Tibial artery (tissue), 1 donor: ENCODE data around the genes PIGY and HERC3.

- PRO-cap = no peak
Measured at GRCh38 chr4:87523420-87523743, 5.8 kb downstream of the SPARCL1 start.

GRCh38 chr4:87716221-87716932 lies 66.3 kb downstream of the DMP1 start:
- PRO-cap = no peak

DNA sequence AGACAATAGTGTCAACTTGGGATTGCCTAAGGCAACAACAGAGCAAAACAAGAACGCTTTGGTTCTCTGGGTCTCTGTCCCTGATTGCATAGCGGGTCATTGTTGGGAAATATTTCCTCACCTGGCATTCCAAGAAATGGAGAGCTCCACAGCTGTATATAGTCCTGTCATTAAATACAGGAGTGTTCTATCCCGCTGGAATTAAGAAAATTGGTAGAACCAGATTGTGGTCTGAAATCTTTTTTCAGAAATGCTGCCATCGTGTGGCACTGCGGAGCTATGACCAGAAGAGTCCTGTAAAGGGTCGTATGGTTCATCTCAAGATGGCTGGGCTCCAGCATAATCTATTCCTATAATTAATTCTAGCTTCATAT lies 2.0 kb upstream of the SPP1 start:
- PRO-cap = no peak

- PRO-cap = no peak
Measured at GRCh38 chr4:88225115-88225556, 59.2 kb downstream of the PPM1K start.

GRCh38 chr4:88283360-88283769 lies 996 bp downstream of the PPM1K start:
- PRO-cap = bidirectional peak, plus-strand start at chr4:88283672, minus-strand start at chr4:88283493

DNA sequence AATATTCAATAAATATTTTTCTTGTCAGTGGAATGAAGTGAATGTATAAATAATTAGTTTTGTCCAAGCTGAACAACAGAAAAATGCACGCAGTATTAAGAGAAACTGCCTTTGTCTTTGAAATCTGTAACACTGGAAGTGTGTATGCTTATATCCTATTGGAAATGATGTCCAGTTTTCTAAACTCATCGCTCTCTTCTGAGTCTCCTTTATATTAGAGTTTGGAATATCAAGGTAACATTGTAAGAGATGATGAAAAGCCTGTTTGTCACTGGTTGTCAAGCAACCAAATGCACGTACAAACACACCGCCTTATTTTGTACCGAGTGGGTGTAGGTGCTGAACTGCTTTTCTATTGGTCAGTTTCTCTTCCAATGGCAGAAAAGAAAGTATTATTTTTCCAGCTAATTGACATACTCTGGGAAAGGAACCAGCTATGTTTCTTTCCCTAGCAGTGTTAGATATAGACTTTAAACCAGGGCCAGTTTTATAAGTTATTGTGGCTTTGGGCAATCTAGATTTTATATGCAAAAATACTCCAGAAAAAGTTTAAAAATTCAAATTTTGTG lies 6.6 kb upstream of the PPM1K start:
- PRO-cap = no peak

- PRO-cap = bidirectional peak, plus-strand start at chr4:88523897, minus-strand start at chr4:88523763
Measured at GRCh38 chr4:88523413-88524079, at the start of gene PIGY. Gene PIGY (minus strand): TSS chr4:88523776.

DNA sequence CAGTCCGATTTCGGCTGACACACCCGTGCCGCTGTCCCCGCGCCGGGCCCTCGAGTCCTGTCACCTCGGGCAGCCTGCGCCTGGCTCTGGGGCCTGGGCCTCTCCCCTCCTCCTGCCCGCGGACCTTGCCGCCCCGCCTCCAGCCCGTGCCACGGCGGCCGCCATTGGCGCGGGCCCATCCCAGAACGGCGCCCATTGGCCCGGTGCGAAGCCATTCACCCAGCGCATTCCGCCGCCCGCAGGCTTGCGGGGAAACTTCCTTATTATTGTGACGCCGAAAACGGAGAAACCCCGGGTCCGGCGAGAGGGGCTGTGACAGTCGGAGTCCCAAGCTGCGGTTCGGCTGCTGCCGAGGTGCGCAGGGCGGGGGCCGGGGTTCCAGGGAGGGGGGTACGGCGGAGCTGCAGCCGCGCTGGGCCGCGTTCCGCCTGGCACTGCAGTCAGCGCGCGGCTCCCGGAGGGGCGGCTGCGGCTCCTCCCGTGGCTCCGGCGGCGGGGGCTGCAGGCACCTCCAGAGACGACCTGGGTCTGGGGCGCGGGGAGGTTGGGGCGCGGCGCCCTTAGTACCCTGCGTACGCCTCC lies at the start of gene HERC3:
Gene HERC3, plus strand, starts transcription at position 260 of the 582 bp plus-strand sequence.
- PRO-cap = bidirectional peak, plus-strand start at position 269 of the sequence, minus-strand start at position 59 of the sequence; unidirectional peak, plus-strand start at position 439 of the sequence

DNA sequence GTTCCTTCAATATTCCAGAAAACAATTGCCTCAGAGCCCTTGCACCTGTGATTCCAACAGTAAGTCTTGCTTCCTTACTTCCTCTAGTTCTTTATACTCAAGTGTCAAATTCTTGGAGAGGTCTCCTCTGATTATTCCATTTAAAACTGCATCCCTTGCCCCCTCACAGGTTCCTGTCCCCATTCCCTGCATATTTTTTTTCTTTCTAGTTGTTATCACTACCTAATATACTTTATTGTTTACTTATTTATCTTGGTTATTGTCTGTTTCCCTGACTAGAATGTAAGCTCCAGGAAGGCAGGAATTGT lies 81.2 kb upstream of the NAP1L5 start:
- PRO-cap = no peak

DNA sequence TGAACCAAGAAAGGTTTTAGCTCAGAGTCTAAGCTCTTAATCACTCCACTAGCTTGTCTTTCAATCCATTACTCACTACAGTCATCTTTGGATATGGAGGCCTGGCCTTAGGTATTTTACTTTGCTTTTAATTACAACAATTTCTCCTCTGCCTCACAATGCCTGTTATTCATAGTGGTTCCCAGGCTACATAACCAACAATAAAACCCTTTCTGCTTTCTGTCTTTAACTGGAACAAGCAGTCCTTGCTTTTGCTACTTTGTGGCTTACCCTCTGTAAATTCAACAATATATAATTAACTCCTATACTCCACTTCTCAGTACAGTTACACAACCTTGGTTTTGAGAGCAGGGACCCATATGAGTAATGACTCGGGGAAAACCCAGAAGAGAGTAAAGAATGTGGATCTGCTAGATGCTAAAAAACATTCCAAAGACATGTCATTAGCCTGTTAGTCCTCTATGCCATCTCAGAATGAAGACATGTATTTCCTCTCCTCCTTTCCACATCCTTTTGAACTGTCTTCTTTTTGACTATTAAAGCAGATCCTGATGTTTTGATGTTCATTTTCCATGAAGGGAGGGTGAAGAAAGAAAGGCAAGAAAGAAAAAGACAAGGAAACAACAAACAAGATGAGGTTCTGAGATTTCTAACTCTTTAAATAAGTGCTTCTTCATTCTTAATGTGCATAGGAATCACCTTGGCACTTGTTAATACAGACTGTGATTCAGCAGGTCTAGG lies 94.8 kb upstream of the NAP1L5 start:
- PRO-cap = no peak

DNA sequence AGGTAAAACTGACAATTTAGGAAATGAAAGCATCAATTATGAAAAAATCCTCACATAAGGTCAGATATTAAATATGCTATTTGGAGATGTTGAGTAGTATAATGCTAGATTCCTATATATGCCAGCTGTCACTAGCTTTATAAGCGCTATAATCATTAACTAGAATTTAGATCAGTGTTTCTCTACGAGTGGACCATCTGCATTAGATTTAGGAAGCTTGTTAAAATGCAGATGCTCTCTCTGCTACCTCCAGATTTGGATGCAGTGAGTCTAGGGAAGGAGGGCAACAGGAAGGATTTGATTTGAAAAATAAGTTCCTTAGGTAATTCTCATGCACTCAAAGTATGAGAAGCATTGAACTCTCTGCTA lies 122.8 kb upstream of the NAP1L5 start:
- PRO-cap = no peak

- PRO-cap = no peak
Measured at GRCh38 chr4:88826717-88827309, 129.2 kb upstream of the NAP1L5 start.

GRCh38 chr4:89029378-89029770 lies 27.6 kb downstream of the FAM13A start:
- PRO-cap = no peak

DNA sequence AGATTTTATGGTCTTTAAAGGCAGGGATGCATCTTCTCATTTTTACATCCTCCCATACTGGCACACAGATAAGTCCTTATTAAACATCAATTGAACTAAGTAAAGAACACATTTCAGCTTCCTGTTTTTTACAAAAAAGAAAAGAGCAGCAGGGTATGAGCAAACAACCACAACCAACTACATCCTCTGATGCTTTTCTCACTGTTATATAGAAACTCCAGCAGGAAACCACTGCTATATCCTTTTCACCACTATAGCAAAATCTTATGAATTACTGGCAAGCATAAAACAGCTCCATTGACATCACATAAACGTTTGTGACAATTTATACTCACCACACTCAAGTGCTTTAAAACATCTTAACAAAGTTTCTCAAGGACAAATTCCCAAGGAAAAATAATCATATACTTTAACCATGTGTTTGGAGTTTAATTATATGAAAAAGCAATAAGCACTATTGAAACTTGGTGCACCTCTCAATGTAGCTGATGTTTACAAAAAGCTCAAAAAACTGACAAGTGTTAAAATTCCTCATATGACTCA lies 13.0 kb downstream of the GPRIN3 start:
- PRO-cap = no peak

DNA sequence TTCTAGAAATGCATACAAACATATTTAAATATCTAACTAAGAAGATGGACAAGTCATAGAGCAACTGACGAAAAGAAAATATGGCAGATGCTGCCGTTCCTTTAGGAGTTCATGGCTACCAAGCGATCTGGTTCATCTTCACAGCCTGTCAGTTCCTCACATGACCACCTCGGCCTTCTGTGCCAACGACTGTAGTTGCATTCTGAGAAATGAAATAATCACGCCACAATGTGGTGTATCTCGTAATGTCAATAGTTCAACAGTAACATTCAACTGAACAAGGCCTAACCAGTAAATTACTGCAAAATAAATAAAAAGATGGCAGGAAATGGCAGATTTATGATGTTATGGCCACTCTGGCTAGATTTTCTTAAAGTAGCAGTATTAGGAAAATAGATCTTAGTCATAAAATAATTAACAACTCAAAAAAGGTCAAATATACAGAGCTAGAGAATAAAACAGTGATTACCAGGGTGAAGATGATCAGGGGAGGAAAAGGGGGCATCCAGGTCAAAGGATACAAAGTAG lies 4.4 kb downstream of the GPRIN3 start:
- PRO-cap = no peak

GRCh38 chr4:89411557-89412047 lies 104.0 kb upstream of the GPRIN3 start:
- PRO-cap = no peak

- PRO-cap = no peak
Measured at GRCh38 chr4:89752733-89753452, 84.1 kb downstream of the SNCA start.

DNA sequence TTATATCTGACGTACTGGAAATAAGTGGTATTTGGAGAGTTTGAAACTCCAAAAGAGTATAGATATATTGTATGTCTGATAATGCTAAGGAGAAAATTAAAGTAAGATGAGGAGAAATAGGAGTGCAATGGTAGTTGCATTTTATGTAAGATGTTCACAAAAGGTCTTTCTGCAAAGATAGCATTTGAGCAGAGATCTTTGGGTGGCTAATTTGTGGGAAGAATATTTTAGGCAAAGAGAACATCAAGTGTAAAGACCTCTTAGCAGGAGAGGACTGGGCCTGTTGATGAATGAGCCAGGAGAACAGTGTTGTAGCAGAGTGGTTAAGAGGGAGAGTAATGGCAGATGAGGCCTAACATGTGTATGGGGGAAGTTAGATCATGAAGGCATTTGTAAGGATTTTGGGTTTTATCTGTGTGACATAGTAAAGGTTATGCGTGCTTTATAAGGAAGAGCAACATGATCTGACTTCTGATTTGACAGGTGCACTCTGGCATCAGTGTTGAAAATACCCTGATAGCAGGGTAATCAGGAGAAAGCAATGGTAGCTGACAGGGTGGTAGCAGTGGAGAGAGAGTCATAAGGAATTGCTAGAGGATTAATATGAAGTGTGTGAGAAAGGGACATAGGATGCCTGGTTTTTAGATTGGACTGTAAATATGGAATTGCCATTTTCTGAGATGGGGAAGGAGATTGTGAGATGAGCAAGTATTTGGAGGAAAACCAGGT lies 85.6 kb downstream of the CCSER1 start:
- PRO-cap = no peak

DNA sequence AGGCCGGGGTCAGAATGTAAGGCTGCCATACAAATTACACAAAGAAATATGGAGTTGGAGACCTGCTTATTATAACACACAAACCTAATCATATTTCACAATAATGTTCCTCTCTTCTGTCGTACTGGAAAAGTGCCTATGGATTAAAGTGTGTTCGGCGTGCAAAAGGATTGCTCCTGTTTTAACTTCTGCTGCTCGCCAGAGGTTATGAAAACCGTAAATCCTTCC lies 670.4 kb upstream of the GRID2 start:
- PRO-cap = no peak

GRCh38 chr4:92274514-92275287 lies 29.1 kb upstream of the GRID2 start:
- PRO-cap = no peak